H4 (cell line): ENCODE data around the genes CLDN6, ZNF205, OR2C1, ZSCAN32 and DNASE1.

DNA sequence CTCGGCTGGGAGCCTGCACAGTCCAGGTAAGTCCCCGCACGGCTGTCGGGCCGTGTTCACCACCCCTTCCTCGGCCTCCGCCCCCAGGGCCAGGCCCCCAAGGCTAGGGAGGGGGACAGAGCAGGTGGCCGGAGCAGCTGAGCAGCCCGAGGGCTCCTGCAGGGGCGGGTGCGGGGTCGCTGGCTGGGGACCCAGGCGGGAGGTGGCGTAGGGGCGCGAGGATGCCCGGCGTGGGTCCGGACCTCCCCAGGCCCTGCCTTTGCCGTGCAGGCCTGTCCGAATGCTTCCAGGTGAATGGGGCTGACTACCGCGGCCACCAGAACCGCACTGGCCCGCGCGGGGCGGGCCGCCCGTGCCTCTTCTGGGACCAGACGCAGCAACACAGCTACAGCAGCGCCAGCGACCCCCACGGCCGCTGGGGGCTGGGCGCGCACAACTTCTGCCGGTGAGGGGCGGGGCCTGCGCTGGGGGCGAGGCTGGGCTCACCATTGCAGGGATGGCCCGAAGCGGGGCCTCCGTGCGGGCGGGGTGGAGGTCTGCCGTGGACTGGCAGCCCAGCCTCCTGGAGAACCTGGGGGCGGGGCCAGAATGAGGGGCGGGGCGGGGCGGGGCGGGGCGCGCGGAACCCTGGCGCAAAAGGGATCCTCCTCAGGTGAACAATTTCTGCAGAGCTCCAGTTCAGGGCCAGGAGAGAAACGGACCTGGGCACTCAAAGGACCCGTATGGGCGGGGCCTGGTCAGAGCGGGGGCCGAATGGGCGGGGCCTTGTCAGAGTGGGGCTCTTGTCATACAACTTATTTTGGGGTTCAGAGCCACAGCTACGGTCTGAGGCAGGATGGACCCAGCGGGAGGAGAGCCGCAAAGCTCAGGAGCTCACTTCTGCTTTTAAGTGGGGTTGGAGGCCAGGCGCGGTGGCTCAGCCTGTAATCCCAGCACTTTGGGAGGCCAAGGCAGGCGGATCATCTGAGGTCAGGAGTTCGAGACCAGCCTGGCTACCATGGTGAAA is 817 bp downstream of the KREMEN2 start:
- RAMPAGE, long total RNA: no peak

- RAMPAGE, long total RNA: no peak
Measured at GRCh38 chr16:3003575-3004676, 8.8 kb upstream of the CLDN9 start.

GRCh38 chr16:3017289-3018559 is at the start of gene CLDN6:
TSS of gene CLDN6 (minus strand) at chr16:3018183.
- RAMPAGE, long total RNA: no peak

- RAMPAGE, long total RNA: no peak
Measured at GRCh38 chr16:3025797-3026586, 2.2 kb downstream of the THOC6 start.

GRCh38 chr16:3030062-3030558 is 6.3 kb downstream of the THOC6 start:
- RAMPAGE, long total RNA: no peak

DNA sequence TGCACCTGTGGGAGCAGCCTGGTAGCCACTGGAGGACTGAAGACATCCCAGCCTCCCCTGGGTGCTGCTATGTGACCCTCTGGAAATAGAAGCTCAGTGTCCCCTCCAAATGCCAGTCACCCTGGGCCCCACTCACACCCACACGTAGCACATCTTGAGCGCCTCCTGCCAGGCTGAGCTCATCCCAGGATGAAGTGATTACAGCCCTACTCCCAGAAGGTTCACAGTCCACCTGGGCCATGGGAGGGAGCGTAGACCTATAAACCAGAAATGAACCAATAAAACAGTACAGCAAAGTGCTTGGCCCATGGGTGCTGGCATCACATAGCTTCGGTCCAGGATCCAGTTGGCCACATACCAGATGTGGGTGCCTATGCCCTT is 2.1 kb upstream of the BICDL2 start:
- RAMPAGE, long total RNA: no peak

GRCh38 chr16:3069133-3069788 is 3.8 kb downstream of the IL32 start:
- RAMPAGE, long total RNA: no peak

- RAMPAGE, long total RNA: no peak
Measured at GRCh38 chr16:3101101-3101878, 2.2 kb upstream of the ZSCAN10 start.

DNA sequence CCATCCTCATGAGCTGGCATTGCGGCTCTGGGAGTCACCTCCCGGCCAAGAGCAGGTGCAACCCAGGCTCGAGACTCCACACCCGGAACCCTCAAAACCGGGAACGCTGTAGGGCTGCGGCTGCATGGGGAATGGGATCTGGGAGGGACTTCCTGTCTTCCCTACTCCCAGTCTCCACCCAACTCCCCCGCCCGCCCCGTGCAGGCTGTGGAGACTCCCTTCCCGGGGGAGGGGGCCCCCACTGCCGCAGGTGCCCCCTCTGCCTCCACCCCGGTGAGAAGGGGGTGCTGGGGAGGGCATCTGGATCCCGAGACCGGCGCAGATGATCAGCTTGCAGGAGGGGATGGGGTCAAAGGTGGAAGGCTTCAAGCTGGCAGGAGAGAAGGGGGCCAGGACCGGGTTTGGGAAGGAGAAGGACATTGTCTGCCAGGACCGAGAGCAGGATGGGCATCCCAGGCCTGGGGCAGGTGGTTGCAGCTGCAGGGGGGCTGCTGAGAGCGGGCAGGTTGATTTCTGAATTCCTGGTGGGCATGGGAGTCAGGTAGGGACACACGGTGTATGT is at the start of gene ZNF205:
TSS of gene ZNF205 (plus strand) at position 177 of the 562 bp plus-strand sequence.
- RAMPAGE, long total RNA: start-site peak on the plus strand centred at position 165 of the sequence, 25 bp wide, 11 reads

- RAMPAGE, long total RNA: no peak
Measured at GRCh38 chr16:3182523-3183202, 47.8 kb downstream of the ZNF213 start.

DNA sequence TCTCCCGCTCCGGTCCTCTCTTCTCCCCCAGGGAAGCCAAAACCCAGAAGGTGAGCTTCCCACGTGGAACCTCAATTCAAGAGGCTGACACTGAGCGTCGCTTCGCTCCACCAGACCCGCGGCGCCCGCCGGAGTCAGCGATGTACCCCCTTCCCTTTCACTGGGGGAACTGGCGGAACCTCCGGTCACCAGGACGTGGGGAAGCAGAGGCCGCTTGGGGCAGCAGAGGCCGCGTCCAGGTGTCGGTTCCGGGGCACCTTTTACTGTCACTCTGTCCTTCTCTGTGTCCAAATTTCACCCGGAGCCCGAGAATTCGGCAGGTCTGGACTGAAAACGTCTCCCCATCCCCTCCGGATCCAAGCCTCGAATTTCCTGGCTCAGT is 48.4 kb downstream of the ZNF213 start:
- RAMPAGE, long total RNA: no peak

GRCh38 chr16:3187862-3188695 is 46.9 kb downstream of the ZNF200 start:
- RAMPAGE, long total RNA: no peak

- RAMPAGE, long total RNA: no peak
Measured at GRCh38 chr16:3299176-3299901, 5.9 kb downstream of the TIGD7 start.

DNA sequence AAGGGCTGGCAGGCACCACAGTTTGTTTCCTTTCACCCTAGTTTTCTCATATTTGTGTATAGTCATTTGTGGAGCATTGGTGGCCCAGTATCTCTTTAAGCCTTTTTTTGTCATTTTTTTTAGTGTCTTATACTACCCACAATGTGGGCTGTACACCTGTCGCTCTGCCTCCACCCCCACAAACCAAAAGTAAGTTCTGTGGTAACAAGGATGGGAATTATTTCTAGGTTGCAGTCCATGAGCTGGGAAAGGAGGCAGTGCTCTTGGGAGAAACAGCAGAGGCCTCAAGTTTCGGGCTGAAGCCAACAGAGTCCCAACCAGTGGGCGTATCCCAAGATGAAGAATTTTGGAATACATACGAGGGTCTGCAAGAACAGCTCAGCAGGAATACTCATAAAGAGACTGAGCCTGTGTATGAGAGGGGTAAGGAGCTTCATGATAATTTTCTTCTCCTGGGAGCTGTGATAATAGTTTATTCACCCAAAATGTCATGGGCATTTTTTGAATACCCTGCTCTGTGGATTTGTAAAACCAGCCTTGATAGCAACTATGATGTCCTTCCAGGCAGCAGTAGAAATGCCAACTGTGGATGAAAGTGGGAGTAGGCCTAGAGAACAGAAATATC is 6.3 kb downstream of the ZNF75A start:
- RAMPAGE, long total RNA: no peak

GRCh38 chr16:3355532-3356155 is at the start of gene OR2C1:
TSS of gene OR2C1 (plus strand) at chr16:3355889.
- RAMPAGE, long total RNA: no peak

DNA sequence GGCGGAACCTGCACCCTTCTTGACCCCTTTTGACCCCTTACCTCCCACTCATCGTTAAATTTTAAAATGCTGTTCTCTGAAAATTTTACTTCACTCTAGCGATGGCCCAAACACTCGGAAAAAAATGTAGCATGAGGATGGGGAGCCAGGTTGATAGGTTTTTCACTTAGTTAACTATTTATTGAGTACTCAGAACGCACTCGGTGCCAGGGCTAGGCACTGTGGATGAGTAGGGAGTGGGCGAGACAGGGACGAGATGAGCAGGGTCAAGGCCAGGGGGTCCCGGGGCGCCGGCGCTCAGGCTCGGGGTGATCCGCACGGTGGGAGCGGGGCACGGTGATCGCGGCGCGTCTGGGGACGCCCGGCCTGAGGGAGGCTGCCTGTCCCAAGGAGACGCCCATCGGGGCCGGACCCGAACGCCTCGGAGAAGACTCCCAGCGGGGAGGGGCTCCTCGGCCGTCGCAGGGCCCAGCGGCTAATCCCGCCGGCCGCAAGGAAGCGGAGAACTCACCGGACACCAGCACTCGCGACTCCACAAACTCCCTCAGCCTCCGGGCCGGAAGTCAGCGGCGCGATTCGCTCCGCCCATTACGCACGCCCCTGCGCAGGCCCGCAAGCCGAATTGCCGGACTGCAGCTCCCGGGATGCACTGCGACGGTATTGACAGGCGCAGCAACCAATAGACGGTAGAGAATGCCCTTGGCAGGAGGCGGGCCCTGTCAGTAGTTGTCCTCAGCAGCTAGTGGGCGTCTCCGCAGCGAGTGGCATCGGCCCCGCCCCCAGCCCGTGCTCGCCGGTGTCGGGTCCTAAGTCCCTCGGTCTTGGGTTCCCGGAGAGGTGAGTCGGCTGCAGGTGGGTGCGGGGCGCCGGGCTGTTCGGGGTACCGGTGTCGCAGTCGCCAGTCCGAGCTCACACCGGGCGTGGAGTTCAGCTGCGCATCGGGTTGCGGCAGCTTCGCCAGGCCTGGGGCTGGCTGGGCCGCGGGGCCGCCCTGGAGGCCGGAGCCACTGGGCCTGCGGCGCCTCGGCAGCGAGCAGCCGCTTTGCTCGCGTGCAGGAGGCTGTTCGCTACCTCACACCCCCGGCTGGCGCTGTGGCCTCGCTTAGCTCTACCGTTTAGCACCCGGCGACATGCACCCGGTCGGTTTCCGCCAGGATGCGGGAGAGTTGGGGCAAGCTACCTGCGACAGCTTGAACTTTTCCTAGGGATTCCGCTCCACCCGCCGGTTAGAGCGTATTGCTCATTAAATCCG is at the start of gene ZSCAN32:
TSS of gene ZSCAN32 (minus strand) at position 571 of the 1,252 bp plus-strand sequence.
- RAMPAGE, long total RNA: start-site peak on the minus strand centred at position 566 of the sequence, 16 bp wide, 10 reads

- RAMPAGE, long total RNA: no peak
Measured at GRCh38 chr16:3450757-3451464, 7.4 kb downstream of the NAA60 start.

DNA sequence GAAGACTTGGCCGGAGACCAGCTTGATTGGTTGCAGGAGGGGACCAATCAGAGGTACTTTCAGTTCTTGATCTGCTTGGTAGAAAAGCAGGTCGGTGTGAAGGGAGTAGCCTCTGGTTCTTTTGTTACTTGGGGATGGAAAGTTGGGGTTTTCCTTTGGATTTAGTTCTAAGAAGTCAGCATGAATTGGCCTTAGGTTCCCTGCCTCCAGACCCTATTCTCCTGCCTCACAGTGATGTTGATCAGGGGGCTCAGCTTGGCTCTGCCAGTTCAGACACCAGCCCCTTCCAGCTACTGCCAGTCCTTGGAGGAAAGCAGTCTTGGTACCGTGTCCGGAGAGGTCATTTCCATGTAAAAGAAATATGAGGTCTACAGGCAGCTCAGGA is 24.7 kb downstream of the NAA60 start:
- RAMPAGE, long total RNA: no peak

DNA sequence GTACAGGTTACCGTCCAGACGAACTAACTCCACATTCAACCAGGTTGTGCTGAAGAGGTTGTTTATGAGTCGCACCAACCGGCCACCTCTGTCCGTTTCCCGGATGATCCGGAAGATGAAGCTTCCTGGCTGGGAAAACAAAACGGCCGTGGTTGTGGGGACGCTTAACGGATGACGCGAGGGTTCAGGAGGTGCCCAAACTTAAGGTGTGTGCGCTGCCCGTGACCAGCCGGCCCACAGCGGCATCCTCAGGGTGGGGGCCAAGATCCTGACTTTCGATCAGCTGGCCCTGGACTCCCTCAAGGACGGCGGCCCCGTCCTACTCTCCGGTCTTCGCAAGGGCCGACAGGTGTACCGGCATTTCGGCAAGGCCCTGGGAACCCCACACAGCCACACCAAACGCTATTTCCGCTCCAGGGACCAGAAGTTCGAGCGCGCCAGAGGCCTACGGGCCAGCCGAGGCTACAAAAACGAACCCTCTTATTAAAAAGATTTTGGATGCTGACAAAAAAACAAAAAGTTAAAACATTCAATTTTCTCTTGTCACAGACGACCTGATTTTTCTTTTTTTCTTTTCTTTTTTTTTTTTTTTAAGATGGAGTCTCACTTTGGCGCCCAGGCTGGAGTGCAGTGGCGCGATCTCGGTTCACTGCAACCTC is 1.1 kb upstream of the C16orf90 start:
- RAMPAGE, long total RNA: no peak

- RAMPAGE, long total RNA: no peak
Measured at GRCh38 chr16:3654165-3655227, at the start of gene DNASE1. TSS of gene DNASE1 (plus strand) at chr16:3654691.